ENCODE measurements around a stretch of chr15.

GRCh38 chr15:59256022-59256942 lies 49.6 kb downstream of the LDHAL6B start:
- RRBS = no CpG with 5 or more reads among the region's 12 CpGs

- RRBS = no CpG with 5 or more reads among the region's 9 CpGs
These were observed 77.1 kb downstream of the LDHAL6B start for GRCh38 chr15:59283508-59284429.

- RRBS = no CpG with 5 or more reads among the region's 4 CpGs
These were observed 78.6 kb downstream of the FAM81A start for GRCh38 chr15:59516577-59517008.

GRCh38 chr15:59537416-59537715 lies 74.2 kb upstream of the GCNT3 start:
- RRBS = no CpG with 5 or more reads among the region's 2 CpGs

GRCh38 chr15:59662309-59662602 lies 4.9 kb upstream of the GTF2A2 start:
- RRBS = no CpG with 5 or more reads among the region's 1 CpG

DNA sequence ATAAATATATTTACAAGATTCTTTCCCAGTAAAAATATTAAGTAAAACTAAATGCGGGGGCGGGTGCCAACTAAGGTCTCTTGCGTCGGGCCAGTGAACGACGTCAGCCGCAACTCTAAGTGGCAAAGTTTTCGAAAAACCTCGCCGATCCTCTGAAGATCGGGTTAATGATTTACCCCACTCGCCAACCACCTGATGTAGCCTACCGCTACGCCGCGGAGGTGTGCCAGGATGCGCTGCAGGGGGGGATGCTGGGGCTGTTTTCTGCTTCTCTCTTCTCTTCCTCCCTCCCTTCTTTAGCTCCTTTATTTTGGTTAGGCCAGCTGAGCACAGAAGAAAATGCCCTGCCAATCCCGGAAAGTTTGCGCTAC lies 7.7 kb upstream of the FOXB1 start:
- RRBS = no CpG with 5 or more reads among the region's 19 CpGs

- RRBS = no CpG with 5 or more reads among the region's 7 CpGs
These were observed 40.9 kb downstream of the ANXA2 start for GRCh38 chr15:60356633-60357500.

DNA sequence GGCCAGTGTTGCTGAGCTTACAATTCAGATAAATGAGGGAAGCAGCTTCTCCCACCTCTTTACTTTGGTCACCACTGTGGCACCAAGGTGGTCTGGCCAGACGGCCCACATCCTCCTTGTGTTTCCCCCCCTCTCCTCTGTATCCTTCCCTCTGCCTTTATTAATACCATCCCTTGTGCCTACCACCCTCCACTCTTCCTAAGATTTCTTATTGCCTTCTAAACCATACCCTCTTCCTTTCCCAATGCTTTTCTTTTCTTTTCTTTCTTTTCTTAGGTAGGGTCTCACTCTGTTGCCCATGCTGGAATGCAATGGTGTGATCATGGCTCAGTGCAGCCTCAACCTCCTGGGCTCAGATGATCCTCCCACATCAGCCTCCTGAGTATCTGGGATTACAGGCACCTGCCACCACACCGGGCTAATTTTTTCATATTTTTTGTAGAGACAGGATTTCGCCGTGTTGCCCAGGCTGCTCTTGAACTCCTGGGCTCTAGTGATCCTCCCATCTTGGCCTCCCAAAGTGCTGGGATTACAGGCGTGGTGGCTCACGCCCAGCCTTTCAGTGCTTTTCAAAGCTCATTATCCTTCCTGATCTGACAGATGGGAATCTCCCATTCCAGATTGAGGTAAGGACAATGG lies 14.8 kb downstream of the ANXA2 start:
- RRBS = no CpG with 5 or more reads among the region's 6 CpGs

DNA sequence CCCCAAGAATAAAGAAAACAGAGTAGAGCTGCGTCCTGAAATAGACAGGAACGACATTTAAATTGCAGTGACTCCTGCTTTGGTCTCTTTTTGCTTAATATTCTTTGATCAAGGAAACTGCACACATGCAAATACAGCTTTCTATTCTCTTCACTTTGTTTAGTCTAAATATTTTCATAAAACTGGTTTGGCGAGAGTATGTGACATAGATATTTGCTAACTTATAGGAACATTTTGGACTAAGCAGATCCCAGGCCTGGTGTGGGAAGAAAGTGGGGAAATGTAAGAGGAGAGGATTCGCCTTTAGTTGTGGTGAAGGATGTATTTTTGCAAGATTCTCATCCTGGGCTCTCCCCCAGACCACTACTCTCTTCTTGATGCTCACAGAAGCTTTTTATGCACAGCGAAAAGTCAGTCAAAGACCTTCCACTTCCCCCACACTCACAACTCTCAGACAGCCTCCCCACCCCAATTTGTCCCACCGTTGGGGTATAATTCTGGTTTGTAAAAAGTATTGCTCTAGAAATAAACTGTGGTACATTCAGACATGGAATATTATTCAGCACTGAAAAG lies 10.8 kb downstream of the ANXA2 start:
- RRBS = no CpG with 5 or more reads among the region's 6 CpGs

- RRBS = no CpG with 5 or more reads among the region's 9 CpGs
These were observed 69.1 kb upstream of the ICE2 start for GRCh38 chr15:60548035-60548417.

DNA sequence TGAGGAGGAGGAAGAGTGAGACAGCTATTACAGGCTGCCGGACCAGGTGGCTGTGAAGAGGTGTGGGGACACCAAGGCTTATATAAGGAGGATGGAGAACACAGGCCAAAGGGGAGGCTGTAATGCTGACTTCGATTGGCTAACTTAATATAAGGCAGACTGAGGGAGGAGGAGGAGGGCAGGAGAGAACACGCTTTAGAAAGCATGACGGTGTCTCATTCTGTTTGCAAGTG lies 168.9 kb upstream of the ICE2 start:
- RRBS = no CpG with 5 or more reads among the region's 4 CpGs

GRCh38 chr15:60682454-60683327 lies 203.7 kb upstream of the ICE2 start:
- RRBS = no CpG with 5 or more reads among the region's 12 CpGs

- RRBS = no CpG with 5 or more reads among the region's 5 CpGs
These were observed 309.0 kb upstream of the ICE2 start for GRCh38 chr15:60787871-60788410.

DNA sequence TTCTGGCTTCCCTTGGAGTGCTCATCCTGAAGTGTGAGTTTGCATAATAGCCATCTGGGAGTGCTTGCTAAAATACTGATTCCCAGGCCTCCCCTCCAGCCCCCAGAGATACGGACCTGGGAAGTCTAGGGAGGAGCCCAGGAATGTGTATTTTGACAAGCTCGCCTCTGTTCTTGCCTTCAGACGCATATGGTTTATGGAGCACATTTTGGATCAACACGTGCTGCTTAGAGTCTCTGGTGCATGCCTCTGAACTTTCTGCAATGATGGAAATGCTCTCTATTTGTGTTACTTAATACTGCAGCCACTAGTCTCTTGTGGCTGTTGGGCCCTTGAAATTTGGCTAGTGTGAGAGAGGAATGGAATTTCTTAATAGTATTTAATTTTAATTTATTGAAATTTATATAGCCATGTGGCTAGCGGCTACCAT lies 299.4 kb downstream of the RORA start:
- RRBS = no CpG with 5 or more reads among the region's 5 CpGs

DNA sequence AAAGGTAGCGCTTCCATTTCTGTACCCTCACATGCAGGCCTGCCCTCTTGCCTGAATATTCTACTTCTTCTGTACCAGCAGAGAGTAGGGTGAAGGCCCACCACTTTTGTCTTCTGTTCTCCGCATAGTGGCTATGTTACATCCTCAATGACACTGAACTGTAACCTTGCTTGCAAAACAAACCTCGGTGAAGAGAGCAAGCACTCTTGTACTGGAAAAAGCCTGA lies 151.4 kb downstream of the RORA start:
- RRBS = no CpG with 5 or more reads among the region's 3 CpGs

- RRBS = no CpG with 5 or more reads among the region's 17 CpGs
These were observed 3.4 kb downstream of the VPS13C start for GRCh38 chr15:62056696-62057316.

- RRBS = 2% methylated on average over 5 of the region's 103 CpGs
These were observed 1.5 kb downstream of the C2CD4A start for GRCh38 chr15:62068079-62068900.

DNA sequence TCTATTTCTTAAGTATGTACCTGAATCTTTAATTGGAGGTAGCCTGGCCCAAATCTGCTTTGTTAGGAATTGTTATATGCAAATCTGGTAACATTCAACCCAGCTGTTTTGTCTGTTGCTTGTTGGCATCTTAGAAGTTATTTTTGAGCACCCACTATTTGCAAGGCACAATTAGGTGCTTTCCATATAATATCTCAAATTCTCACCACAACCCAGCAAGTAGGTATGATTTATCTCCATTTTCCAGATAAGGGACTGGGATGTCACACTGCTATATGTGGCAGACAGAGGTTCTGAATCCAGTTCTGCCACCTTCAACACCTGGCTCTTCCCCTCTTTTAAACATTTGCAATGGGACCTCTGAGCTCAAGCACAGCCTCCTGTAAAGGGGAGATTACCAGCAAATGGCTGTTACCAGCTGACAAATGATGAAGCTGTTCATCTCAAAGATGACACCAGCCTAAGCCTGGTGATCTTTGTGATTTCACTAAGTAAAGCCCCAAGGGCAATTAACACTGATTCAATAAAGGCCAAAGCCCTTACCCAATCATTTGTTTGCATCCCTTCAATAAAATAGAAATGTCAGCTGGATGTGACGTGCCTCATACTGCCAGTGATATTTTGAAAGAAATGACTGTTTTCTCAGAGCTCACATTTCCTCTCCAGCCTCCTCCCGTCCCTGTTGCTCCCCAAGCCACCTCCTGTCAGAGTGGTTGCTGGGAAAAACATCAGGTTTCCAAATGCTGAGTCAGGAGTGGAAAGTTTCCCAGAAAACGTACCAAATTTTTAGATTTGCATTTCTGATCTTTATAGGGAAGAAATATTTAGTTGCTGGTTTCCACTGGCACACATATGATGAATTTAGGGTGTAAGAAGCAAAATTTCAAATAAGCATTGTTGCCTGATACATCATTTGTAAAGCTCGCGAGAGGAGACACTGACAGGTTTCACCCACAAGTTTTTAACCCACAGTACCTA lies 20.8 kb downstream of the C2CD4A start:
- RRBS = no CpG with 5 or more reads among the region's 5 CpGs

DNA sequence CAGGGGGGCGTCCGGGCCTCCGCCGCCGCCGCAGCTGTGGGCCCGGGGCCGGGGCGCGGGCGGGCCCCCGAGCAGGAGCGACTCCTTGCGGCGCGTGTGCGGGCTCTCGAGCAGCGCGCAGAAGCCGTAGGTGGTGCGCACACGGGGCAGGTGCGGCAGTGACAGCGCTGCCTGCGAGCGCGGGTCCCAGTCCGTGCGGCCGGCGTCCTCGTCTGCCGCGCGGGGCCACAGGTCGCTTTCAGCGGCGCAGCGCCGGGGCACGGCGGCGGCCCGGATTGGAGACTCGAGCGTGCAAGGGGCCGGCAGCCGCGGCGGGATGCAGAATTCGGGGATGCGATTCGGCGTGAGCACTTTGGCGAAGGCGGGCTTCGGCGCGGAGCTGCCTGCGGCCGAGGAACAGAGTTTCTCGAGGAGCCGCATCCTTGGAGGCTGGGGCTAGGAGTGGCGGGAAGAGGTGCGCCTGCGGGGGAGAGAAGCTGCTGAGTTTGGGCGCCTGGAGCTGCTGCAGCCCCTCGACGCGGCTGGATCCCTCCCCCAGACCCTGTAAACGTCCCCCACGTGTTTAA lies 437 bp downstream of the C2CD4B start:
- RRBS = 3% methylated on average over 11 of the region's 73 CpGs

GRCh38 chr15:62171859-62172250 lies 6.8 kb upstream of the C2CD4B start:
- RRBS = no CpG with 5 or more reads among the region's 7 CpGs